Renal cortical epithelial cell (primary cell): ENCODE results near the genes ZNF628, ZNF579, FIZ1 and ZSCAN5C.

DNA sequence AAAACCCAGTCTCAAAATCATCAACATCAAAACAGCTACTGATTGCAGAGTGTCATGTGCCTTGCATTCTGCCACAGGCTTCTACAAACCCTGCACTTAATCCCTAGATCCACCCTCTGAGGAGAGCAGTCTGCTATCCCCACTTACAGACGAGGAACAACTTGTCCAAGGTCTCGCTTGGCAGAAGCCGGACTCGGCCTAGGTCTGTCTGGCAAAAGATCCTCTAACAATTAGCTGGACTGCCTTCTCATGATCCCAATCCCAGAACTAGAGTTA is 2.1 kb downstream of the PPP6R1 start:
- RRBS, result no CpG with 5 or more reads among the region's 4 CpGs

DNA sequence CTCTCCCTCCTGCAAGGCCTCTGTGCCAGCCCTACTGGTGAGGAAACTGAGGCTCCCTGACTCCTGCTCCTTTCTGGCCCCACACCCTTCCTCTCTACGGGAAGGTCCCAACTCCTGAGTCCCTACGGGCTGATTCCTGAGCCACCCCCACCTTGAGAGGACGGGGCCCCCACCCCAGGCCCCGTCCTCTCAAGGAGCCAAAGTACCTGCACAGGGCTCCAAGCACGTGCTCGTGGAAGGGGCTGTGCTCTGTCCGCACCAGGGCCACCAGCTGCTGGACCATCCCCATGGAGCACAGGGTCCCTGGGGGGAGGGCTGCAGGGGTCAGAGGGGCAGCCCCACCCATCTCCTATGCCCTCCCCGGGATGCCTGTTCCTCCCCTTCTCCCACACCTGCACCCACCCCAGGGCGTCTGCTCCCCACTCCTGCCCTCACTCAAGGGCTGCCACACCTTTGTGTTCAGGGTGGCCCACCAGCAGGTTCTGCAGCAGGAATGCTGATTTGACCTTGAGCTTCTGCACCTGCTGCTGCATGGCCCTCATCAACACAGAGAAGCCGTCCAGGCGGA is 6.9 kb upstream of the PPP6R1 start:
- RRBS, result no CpG with 5 or more reads among the region's 11 CpGs

- RRBS, result 90% methylated on average over 3 of the region's 35 CpGs
These were observed 5.8 kb downstream of the HSPBP1 start for GRCh38 chr19:55273910-55274612.

- RRBS, result no CpG with 5 or more reads among the region's 18 CpGs
These were observed 3.5 kb downstream of the RPL28 start for GRCh38 chr19:55388858-55389972.

DNA sequence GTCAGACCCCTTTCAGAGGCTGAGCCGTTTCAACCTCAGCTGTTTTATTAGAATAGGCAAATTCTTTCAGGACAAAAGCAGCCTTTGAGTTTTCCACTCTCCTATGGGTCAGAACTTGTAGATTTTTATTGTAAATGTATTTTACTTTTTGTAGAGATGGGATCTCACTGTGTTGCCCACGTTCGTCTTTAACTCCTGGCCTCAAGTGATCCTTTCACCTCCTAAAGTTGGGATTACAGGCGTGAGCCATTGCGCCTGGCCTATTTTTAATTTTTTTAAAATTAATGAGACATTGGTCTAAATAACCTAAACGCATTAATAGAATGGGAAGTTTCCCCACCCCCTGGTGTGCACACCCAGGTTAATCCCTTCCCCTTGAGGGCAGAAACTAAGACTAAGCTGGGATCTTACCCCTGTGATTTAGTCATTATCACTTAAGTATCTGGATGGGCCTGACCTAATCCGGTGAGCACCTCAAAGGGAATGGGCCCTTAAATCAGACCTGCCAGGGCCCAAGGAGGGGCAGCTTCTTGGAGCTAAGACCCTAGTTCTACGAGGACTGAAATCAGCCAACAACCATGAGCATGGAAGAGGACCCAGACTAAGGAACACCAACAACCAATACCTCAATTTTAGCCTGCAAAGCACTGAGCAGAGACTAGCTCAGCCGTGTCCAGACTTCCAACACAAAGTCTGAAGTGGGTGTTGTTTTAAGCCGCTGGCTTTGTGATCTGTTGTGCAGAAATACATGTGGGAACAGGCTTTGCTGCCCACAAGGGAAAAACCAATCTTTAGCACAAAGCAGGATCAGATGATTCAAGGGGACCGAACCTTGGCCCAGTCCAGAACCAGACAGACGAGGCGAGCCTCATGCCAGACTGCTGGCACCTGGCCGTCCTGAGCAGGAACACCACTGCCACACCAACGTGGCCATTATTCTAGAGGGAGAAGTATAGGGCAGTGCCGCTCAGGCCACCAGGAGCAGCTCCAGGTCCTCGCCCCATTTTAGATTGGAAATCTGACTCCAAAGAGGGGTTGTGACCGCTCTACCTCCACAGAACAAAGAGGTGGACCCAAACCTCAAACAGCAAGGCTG is 7.2 kb downstream of the UBE2S start:
- RRBS, result no CpG with 5 or more reads among the region's 18 CpGs

DNA sequence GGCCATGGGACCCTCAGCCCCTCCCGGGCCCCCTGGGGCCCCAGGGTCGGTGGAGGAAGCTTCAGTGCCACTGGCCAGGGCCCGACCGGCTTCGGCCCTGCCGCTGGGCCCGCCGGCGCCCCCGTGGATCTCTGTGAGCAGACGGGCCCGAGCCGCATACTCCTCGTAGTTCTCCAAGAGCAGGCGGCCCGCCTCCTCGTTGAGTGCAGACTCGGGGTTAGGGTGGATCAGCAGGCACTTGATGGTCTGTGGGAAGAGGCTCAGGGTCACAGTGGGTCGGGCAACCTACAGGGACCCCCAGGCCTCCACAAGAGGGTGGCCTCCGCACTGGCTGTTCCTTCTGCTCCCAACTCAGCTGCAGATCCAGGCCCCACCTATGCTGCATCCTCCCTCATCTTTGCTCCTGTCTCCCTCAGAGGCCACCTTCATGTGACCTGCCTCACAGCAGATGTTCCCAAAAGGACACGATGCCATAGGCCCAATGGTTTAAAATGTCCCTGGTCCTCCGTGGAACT is 6.0 kb downstream of the UBE2S start:
- RRBS, result 86% methylated on average over 4 of the region's 22 CpGs

GRCh38 chr19:55476314-55477369 is at the start of gene ZNF628:
ZNF628 (plus strand) TSS chr19:55476617.
- RRBS, result 1% methylated on average over 28 of the region's 69 CpGs

- RRBS, result 24% methylated on average over 20 of the region's 21 CpGs
These were observed 1.3 kb downstream of the NAT14 start for GRCh38 chr19:55486400-55486627.

GRCh38 chr19:55580687-55581328 is at the start of gene ZNF579:
ZNF579 (minus strand) TSS chr19:55580848.
- RRBS, result 3% methylated on average over 13 of the region's 22 CpGs

DNA sequence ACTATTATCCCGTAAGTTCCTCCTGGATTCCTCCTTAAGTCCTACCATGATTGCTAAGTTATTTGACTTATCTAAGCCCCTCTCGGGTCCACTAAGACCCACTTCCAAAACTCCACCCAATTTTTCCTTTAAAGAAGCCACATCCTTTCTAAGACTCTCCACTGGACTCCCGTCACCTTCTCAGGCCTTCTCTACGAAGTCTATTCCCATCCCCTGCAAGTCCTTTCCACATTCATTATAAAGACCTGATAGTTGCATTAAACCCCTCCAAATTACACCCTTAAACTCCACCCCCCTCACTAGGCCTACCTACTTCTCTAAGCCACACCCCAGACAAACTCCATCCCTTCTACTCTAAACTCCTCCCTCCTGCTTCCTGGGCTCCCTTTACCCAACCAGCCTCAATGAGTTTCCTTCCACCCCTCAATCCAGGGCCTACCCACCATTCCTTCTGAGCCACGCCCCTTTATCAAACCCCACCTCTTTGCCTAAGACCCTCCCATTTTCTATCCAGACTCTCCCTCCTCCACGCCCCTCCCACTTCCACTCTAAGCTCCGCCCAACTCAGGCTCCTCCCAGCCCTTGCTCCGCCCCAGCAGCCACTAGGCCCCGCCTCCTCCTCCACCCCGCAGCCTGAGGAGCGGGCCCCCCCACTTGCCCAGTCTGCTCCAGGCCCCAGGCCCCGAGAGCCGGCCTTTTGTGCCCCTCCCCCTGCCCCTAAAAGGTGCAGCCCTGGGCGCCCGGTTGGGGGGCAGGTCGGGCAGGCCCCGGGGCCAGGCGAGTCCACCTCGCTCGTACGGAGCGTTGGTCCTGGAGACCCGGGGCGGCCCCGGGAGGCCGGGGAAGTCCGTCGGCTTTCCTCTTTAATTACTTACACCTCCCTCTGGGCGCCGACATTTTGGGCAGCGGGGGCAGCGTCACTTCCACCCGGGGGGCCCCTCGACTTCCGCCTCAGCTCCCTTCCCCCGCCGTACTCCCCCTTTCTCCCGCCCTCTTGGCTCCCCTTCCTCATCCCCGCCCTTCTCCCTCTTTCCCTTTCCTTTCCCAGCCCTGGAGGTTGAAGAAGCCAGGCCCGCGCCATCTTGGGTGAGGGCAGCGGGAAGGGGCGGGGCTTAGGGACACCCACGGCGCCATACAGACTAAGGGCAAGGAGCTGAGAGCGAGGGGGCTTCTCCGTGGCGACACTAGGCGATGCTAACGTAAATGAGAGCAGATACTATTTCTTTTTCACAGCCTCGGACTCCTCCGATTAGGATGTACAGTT is at the start of gene FIZ1:
Gene FIZ1 (minus strand): TSS at position 919 of the 1,264 bp plus-strand sequence.
- RRBS, result 2% methylated on average over 16 of the region's 52 CpGs

- RRBS, result 84% methylated on average over 2 of the region's 28 CpGs
These were observed 7.3 kb downstream of the ZNF784 start for GRCh38 chr19:55616797-55617723.

- RRBS, result no CpG with 5 or more reads among the region's 37 CpGs
These were observed 3.2 kb downstream of the ZNF784 start for GRCh38 chr19:55620733-55621912.

GRCh38 chr19:55668887-55669243 is 6.2 kb upstream of the EPN1 start:
- RRBS, result no CpG with 5 or more reads among the region's 13 CpGs

- RRBS, result no CpG with 5 or more reads among the region's 20 CpGs
These were observed 4.5 kb downstream of the EPN1 start for GRCh38 chr19:55679376-55680142.

- RRBS, result 60% methylated on average over 6 of the region's 40 CpGs
These were observed 14.6 kb downstream of the EPN1 start for GRCh38 chr19:55689399-55690215.

- RRBS, result no CpG with 5 or more reads among the region's 25 CpGs
These were observed 481 bp downstream of the ZNF444 start for GRCh38 chr19:56141480-56142056.

DNA sequence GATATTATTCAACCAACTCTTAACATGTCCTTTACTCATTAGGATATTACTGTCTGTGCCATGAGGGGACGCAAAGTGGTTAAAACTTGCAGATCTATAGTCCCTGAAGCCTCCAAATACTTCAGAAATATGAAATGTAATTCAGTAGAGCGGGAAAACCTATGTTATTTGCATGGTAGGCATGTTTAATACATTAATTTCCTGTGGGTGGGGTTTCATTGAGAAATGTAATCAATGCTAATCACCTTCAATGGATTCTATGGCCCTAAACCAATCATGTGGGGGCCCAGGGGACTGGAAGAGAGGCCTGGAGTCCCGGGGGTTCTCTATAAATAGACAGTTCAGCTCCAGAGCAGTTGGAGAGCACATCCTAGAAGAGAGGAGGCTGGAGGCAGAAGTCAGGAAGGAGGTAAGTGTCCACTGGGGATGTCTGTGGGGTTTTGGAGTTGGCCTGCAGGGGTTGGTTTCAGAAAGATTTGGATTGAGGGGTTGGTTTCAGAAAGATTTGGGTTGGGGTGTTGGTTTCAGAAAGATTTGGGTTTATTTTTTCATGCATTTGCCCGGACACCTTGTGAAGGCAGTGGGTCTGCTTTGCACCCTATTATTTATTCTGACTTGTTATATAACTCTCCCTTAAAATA is at the start of gene ZSCAN5C:
Gene ZSCAN5C (plus strand): TSS at position 360 of the 641 bp plus-strand sequence.
- RRBS, result no CpG with 5 or more reads among the region's 4 CpGs

DNA sequence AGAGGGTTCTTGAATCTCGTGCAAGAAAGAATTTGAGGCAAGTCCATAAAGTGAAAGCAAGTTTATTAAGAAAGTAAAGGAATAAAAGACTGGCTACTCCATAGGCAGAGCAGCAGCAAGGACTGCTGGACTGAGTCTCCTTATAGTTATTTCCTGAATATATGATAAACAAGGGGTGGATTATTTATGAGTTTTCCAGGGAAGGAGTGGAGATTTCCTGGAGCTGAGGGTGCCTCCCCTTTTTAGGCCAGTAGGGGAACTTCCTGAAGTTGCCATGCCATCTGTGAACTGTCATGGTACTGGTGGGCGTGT is 13.6 kb downstream of the ZSCAN5A start:
- RRBS, result no CpG with 5 or more reads among the region's 2 CpGs

DNA sequence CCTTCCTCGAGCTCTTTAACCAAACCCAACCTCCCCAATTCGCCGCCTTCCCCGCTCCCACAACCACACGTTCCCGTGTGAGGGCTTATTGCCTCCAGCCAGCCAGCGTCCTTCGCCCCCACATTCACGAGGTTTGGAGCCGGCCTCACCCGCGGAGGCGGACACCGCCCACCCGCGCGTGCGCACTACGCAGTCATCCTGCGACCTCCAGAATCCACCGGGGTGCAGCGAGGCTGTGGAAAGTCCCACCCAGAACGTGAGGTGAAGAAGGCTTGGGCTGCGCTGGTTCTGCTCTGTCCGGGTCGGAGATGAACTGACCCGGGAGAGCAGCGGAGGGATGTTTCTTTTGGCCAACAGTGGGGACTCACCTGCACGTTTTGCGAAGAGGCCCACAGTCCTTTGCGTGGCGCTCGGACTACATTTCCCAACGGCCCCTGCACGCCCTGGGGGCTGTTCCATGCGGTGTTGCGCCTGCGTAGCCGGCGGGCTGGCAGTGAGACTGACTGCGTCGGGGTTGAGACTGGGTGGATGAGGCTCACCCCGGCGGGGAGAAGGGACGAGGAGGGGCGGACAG is 607 bp upstream of the ZNF667 start:
- RRBS, result under 1% methylated on average over 20 of the region's 46 CpGs

GRCh38 chr19:56566754-56567253 is 464 bp upstream of the ZNF470 start:
- RRBS, result no CpG with 5 or more reads among the region's 26 CpGs